Metastatic Lung Carcinoma in the Adrenal Gland (tissue), 1 donor: ENCODE measurements around a stretch of chr10.

GRCh38 chr10:100735124-100736069, 10.0 kb upstream of the PAX2 start:
- PRO-cap: no peak

DNA sequence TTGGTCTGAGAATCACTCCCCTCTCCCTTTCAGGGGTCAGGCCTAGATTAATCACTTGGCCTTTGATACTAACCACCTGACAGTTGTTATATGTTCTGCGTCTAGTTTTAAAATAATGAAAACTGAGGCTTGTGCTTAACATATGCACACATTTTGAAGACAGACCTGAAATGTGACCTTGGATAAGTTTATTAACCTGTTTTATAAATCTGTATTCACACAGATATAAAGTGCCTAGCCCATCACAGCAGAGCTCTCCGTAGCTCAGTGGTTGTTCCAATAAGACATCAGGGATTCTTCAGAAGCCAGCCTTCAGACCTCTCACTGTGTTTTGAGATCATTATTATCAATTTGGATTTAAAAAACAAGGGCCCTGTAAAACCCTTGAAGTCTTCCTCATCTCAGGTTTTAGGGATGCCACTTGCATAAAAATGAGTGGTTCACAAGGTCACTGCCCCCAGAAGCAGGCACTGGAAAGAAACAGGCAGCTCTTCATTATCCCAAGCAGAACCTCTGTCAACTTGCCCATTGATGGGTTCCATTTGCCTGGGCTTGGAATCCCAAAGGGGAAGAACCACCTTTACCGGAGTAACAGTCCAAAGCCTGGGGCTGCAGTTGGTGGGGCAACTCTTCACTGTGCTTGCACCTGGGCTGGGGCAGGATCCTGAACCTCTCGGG, 1.1 kb downstream of the MRPL43 start:
- PRO-cap: no peak

DNA sequence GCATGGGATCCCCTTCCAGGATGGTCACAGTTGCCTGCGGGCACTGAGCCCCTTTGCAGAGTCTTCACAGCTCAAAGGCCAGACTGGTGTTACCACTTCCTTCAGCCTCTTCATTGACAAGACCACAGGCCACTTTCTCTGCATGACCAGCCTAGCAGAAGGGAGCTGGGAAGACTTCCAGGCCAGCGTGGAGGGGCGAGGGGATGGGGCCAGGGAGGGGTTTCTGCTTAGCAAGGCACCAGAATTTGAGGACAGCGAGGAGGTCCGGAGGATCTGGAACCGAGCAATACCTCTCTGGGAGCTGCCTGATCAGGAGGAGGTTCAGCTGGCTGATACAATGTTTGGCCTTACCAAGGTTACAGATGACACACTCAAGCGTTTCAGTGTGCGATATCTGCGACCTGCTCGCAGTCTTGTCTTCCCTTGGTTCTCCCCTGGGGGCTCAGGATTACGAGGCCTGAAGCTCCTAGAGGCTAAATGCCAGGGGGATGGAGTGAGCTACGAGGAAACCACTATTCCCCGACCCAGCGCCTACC, 1.1 kb downstream of the TWNK start:
- PRO-cap: no peak

DNA sequence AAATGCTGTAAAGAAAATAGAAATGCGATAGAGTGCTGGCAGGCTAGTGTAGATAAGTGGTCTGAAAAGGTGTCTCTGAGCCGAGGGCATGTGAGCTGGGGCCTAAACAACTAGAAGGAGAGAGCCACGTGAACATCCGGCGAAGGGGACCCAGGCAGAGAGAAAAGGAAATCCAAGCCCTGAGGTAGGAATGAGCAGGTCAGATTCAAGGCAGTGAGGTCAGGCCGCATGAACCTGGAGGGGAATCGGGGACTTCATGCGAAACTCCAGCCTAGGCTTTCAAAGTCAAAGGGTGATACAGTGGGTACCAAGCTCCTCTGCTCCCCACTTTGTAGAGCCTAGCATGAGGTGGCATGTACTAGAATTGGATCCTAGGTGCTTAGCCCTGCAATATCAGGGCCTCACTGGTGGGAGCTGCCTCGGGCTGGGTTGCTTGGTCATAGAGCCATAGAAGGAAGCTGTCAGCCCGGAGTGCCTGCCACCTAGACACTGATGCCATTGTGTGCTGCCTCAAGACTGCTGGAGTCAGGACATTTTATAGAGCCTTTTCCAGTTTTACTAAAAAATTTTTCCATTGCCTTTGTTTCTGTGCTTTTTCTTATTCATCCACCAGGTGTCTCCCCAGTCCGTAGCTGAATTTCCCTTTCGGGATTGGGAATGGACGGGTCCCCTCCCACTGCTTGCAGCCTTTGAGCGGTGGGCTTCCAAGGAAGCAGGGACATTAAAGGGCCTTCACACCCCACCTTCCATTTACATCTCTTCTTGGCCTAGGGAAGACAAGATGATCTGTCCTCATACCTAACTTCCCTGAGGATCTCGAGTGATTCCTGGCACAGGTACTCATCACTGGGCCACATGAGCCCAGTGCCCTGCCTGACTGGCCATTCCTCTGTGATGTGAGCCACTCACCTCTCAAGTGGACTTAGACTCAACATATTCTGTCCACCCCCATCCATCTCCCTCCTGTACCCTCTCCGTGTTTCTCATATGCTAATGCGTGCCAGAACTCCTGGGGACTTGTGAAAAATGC, 5.5 kb upstream of the LZTS2 start:
- PRO-cap: no peak

DNA sequence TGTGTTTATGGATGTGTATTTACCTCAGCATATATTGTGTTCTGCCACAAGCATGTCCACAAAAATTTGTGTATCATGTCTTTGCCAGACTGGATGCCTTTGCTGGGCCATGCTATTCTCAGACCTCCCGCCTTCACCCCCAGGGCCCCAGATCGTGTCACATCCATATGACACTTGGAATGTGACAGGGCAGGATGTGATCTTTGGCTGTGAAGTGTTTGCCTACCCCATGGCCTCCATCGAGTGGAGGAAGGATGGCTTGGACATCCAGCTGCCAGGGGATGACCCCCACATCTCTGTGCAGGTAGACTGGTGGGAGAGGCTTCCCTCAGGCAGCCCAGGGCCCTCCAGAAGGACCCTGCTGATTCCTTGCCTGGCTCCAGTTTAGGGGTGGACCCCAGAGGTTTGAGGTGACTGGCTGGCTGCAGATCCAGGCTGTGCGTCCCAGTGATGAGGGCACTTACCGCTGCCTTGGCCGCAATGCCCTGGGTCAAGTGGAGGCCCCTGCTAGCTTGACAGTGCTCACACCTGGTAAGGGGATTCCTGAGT, 2.4 kb downstream of the KAZALD1 start:
- PRO-cap: no peak

GRCh38 chr10:101066038-101066526, 4.3 kb downstream of the KAZALD1 start:
- PRO-cap: bidirectional peak, plus-strand start at chr10:101066449, minus-strand start at chr10:101066246

DNA sequence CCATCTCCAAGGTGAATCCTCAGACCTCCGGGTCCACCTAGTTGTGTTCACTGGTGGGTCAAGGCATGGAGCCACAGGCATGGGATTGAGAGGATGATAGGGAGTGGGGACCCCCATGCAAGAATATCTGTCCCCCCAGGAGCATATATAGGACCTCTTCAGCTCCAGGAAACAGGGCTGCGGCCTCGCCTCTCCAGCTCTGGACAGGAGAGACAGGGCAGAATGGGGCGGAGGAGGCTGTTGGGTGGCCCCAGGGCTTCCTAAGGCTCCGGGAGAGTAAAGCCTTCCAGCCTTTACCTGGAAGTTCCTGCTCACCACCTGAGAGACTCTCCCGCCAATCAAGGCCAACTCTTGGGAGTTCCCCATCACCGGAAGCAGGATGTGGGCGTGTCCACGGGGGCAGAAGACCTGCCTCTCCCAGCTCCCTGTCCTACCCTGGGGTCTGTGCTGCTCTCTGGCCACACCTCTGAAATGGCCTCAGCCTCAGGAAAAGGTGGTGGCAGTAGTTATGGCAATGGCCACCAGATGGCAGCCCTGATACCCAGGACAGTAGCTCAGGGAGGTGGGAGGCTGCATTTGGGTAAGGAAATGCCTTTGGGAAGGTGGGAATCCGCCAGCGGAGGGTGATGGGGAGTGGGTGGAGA, 33.6 kb downstream of the KAZALD1 start:
- PRO-cap: unidirectional peak, minus-strand start at position 278 of the sequence; unidirectional peak, minus-strand start at position 320 of the sequence

- PRO-cap: no peak
Observed at GRCh38 chr10:101136556-101137092, 5.5 kb downstream of the TLX1 start.

DNA sequence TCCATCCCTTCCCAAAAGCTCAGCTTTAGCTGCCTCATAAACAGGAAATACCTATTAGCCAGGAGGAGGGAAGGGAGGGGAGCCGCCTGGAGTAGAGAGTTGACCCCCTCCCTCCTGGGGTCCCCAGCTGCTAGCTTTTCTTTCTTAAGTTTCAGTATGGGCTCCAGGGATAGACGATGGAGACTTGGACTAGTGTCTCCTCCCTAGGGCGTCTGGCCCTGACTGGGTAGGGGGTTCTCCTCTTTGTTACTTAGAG, 1.3 kb upstream of the LDB1 start:
- PRO-cap: no peak

DNA sequence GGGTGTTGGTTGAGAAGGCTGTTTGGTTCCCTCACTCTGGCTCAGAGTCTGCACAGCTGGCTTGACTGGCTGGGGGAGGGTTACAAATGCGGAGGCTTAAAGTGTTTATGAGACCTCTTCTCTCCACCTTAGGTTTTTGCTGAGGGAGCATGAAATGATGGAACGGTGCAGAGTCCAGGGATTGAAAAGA, 1.5 kb upstream of the LDB1 start:
- PRO-cap: no peak

DNA sequence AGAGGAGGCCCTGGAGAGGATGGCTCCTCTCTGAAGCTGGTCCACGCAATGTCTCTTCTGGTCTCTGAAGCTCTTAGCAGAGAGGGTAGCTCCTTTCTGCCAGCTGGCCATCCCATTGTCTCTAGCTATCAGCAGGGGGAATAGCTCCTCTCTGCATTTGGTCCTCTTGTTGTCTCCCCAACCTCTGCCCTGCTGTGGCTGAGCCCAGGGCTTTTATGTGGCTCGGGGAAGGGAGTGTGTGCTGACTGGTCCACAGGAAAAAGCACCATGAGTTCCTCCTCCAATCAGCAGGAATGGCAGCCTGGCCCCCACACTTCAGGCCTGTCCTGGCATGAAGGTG, 36.0 kb downstream of the NOLC1 start:
- PRO-cap: no peak

DNA sequence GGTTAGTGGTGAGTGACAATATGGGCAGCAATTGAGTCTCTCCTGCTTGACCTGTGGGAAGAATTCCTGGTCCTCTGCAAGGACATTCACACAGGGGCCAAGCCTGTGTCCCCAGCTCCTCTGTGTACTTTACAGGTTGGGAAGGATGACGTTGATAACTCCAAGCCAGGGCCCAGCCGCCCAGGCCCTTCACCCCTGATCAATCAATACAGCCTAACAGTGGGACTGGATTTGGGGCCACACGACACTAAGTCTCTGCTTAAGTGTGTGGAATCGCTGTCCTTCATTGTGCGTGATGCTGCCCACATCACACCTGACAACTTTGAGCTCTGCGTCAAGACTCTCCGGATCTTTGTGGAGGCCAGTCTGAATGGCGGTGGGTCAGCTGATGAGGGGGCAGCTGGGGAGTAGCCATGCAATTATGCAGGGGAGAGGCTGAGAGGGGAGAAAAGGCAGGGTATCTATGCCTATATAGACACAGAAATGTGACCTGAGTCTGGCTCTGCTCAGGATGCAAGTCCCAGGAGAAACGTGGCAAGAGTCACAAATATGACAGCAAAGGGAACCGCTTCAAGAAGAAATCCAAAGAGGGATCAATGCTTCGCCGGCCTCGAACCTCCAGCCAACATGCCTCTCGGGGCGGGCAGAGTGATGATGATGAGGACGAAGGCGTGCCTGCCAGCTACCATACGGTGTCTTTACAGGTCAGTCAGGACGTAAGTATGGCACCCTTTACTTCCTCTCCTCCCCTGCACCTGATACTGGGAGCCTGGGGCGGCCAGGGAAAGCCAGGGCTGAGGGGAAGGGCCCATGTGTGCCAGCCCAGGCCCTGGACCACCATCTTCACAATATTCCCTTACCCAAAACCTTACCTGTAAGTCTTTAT, 18.8 kb upstream of the NFKB2 start:
- PRO-cap: no peak

DNA sequence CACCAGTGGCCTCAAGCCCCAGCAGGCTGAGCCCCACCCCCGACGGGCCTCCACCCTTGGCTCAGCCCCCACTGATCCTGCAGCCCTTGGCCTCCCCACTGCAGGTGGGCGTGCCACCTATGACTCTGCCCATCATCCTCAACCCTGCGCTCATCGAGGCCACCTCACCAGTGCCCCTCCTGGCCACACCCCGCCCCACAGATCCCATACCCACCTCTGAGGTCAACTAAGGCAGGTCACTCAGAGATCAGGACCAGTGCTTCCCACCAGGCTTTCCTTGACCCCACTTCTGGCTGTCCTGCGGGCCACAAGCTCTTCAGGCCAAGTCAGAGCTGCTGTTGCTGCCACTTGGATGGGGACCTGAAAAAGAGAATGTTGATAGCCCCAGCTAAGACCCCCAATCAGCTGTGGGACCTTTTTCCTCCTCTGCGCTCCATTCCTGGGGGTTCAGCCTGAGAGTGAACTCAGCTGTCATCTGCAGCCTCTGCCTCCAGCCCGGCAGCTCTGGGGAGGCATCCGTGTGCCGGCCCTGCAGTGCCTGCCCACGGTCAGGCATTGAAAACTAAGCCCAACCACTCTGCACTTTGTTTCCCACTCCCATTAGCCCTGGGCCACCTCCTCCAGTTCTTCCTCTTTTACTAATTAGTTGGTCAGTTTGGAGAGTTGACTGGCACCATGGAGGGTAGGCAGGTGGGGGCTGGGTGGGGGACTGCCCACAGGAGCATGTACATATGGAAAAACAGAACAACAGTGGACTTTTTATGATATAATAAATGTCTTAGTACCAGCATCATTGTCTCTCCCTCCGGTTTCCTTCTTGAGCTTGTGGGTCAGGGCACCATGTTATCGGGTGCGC, 13.2 kb upstream of the NFKB2 start:
- PRO-cap: no peak

DNA sequence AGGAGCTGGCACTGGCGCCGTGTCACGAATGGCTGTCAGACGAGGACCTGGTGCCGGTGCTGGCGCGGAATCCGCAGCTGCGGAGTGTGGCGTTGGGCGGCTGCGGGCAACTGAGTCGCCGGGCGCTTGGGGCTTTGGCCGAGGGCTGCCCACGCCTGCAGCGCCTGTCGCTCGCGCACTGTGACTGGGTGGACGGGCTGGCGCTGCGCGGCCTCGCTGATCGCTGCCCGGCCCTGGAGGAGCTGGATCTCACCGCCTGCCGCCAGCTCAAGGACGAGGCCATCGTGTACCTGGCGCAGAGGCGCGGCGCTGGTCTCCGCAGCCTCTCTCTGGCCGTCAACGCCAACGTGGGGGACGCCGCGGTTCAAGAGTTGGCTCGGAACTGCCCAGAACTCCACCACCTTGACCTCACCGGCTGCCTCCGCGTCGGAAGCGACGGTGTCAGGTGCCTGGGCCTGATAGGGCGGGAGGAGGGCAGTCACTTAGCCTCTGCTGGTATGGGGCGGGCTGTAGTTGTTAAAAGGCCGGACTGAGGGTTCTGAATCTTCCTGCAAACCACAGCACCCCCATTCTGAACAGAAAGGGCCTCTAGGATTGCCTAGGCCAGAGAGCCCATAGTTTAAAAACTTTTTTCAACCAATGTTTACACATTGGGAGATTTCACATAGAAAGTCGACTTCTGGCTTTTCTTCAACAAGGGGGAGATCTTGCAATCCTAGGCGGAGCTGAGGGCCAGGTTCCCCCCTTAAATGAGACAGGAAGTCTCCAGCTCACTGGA, 1.4 kb downstream of the FBXL15 start:
- PRO-cap: unidirectional peak, plus-strand start at position 181 of the sequence; bidirectional peak, plus-strand start at position 336 of the sequence, minus-strand start at position 338 of the sequence; unidirectional peak, minus-strand start at position 417 of the sequence

GRCh38 chr10:102452761-102453609, 1.6 kb upstream of the C10orf95 start:
- PRO-cap: unidirectional peak, plus-strand start at chr10:102453208

DNA sequence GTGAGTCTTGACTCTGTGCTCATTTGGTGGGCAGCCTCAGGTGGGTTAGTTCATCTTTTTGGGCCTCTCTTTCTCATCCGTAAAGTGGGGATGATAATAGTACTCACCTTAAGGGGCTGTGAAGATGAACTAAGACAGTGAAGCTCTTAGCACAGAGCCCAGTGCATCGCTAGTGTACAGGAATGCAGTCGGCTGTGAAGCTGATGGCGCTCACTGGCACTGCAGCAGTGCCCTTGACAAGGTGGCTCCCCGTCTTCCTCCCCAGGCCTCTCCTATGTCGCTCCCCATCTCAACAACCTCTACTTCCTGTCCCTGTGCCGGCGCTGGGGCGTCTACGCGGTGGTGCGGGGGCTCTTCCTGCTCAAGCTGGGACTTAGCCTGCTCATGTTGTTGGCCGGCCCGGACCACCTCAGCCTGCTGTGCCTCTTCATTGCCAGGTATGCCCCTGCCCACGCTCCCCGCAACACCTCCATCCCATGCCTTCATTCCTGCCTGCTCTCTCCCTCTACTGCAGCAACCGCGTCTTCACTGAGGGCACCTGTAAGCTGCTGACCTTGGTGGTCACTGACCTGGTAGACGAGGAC, 12.2 kb downstream of the MFSD13A start:
- PRO-cap: no peak

GRCh38 chr10:102596454-102596818, 47.8 kb upstream of the TRIM8 start:
- PRO-cap: no peak

- PRO-cap: no peak
Observed at GRCh38 chr10:102619945-102620593, 24.2 kb upstream of the TRIM8 start.

- PRO-cap: no peak
Observed at GRCh38 chr10:102632578-102633157, 11.6 kb upstream of the TRIM8 start.

DNA sequence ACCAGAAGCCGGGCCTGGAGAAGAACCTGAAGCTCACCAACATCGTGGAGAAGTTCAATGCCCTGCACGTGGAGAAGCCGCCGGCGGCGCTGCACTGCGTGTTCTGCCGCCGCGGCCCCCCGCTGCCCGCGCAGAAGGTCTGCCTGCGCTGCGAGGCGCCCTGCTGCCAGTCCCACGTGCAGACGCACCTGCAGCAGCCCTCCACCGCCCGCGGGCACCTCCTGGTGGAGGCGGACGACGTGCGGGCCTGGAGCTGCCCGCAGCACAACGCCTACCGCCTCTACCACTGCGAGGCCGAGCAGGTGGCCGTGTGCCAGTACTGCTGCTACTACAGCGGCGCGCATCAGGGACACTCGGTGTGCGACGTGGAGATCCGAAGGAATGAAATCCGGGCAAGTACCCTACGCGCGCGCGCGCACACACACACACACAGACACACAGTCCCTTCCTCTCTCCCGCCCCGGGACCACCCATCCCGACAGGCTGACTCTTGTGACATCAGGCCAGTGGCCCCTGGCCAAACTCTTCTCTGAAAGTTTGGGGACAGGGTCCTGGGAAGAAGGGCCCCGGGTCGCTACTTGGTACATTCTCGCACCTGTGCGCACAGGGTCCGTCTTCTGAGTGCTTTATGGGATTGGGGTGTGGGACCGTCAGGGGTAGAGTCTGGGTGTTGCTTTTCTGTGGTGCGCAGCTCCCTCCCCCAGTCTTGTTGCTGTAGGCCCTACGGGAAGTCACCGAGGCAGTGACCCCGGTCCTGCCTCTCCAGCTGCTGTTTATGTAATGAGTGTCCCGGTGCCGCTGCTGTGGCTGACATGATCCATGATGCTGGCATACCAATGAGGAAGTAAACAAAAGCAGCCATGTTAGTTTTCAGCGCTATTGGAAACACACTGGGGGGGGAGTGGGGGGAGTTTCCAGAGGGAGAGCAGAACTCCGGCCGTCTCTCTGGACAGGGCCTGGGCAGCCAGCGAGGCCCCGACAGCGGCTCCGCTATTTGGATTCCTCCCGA, 821 bp downstream of the TRIM8 start:
- PRO-cap: bidirectional peak, plus-strand start at position 233 of the sequence, minus-strand start at position 190 of the sequence; bidirectional peak, plus-strand start at position 659 of the sequence, minus-strand start at position 628 of the sequence; bidirectional peak, plus-strand start at position 909 of the sequence, minus-strand start at position 714 of the sequence